HT1080 (cell line): Measurements from ENCODE around the gene TULP4.

GRCh38 chr6:157539955-157540458 is 159.0 kb downstream of the ZDHHC14 start:
RAMPAGE:
- cytosol, long total RNA = no peak
- long total RNA = no peak
- nucleus, long total RNA = no peak

GRCh38 chr6:157632798-157633330 is 190.2 kb upstream of the SNX9 start:
RAMPAGE:
- cytosol, long total RNA = no peak
- long total RNA = no peak
- nucleus, long total RNA = no peak

RAMPAGE:
- cytosol, long total RNA = no peak
- long total RNA = no peak
- nucleus, long total RNA = no peak
Measured at GRCh38 chr6:157652373-157653340, 170.4 kb upstream of the SNX9 start.

DNA sequence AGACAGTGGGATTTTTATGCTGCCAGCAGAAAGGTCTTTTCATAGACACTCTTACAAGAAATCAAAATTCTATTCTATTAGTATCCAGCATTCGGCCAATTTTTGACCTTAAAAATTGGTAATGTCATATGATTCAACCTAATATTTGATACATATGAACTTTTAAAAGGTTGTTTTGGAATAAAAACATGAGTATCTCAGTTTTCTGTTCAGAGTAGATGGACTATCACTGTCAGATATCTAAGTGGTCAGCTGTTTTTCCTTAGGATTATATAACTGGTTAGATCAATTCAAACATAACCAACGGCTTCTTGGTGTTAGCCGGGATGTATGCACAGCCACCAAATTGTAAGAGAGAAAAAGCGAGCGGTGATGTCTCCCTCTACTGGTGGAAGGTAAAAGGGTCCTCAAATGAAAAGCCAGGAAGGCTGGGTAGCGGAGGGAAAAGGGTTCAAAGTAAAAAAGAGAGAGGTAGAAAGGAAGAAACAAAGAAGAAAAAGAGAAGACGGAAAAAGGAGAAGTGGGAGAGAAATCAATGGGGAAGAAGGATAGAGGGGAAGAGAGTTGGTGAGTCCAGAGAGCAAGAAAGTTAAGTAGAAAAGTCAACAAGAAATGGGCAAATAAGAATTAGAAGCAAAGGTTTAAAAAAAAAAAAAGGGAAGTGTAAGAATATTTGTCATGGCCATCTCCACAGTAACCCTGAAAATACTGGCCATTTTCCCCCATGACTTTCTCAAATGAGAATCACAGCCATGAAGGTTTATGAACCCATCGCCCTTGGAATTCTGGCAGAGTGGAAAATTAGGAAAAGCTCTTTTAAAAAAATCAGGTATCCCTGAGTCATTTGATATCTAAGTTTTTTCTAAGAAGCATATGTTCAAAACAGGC is 155.8 kb upstream of the SNX9 start:
RAMPAGE:
- cytosol, long total RNA = no peak
- long total RNA = no peak
- nucleus, long total RNA = no peak

DNA sequence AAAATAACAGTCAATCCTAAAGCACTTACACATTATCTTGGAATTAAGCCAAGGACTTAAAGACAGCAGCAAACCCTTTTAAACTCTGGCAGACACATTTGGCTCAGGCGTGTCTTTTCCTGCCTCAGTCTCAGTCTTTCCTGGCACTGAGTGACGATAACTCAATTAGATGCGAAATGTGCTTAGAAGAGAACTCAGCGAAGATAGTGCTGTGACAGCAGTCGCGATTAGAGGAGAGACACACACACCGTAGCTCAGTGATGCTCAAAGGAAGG is 103.7 kb upstream of the SNX9 start:
RAMPAGE:
- cytosol, long total RNA = no peak
- long total RNA = no peak
- nucleus, long total RNA = no peak

GRCh38 chr6:157951782-157952251 is 29.8 kb upstream of the SYNJ2 start:
RAMPAGE:
- cytosol, long total RNA = no peak
- long total RNA = no peak
- nucleus, long total RNA = no peak

DNA sequence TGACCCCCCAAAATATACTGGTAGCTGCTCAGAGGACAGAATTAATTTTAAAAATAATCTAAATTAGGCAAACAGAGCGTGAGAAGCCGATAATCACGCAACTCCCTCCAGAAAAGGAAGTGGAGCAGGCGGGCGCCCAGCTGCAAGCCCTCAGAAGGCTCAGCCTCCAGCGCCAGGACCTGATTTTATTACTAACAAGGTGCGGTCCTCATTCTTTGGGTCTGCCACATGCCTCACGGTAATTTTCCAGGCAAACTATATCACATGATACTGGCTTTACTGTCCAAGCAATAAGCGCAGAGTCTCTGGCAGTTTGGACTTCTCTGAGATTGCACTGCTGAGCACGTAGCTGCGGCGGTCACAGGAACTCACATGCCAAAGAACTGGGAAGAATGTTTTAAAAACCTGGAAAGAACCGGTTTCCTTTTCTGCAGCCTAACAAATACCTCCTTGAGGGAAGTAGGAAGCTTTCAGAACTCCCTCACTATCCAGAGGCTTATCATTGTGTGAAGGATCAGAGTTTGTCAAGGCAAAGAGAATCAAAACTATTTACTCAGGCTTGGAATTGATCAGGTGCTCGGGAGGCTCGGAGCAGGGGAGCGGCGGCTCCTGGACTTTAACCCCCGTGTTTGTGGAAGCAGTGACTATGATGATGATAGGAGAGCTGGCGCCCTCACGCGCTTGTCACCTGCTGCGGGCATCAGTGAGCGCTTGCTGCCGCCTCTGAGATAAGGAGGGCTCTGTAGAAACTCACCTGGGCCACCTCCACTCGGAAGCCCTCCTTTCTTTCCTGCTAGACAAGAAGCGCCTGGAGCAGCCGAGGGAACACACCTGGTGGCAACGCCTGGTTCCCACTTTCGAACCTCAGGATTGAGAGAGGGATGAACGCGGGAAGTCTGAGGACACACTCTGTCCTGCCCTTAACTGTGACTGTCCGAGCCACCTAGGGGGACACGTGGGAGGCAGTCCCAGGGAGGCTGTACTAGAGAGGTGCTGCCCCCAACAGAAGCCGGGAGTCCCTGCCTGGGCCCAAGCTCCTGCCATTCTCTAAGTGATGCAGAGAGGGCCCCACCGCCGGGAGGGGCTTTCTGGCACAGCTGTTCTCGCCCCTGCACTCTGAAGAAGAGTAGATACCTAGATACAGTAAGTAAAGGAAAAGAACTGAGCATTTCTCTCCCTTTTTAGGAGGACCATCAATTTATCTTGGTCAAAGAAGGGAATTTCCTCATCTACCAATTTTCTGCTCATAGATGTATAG is 27.2 kb upstream of the SYNJ2 start:
RAMPAGE:
- cytosol, long total RNA = no peak
- long total RNA = no peak
- nucleus, long total RNA = no peak

DNA sequence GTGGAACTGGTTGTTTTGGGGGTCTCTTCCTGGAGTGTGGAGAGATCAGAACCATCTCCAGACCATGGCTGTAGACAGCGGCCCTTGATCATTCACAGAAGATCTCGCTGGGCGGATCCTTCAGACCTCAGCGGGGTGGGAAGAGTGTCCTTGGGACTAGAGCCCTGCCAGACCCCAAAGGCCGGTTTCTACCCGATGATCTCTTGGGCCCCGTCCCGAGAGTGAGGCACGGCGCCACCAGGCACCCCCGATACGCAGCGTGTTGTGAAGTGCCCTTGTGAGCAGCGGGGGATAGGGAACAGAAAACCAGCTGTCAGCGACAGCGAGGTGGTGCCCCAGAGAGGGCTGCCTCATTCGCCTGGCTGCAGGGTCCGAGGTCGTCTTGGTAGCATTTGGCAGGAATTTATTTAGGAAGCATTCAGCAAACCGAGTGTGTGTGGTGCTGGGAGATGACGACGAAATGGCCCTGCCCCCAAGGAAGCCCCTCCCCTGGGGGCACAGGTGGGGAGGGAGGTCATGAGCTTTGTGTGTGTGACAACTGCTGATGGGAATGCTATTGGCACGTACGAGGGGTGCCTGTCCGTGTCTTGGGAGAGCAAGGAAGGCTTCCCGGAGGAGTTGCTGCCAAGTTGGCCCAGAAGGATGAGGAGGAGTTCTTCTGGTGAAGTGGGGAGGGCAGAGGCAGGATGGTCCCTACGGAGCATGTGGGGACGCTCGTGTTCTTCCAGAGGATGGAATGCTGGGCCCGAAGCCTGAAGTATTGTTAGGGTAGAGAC is 45.7 kb downstream of the SYNJ2 start:
RAMPAGE:
- cytosol, long total RNA = no peak
- long total RNA = no peak
- nucleus, long total RNA = no peak

GRCh38 chr6:158042060-158043515 is 60.9 kb downstream of the SYNJ2 start:
RAMPAGE:
- cytosol, long total RNA = no peak
- long total RNA = no peak
- nucleus, long total RNA = no peak

DNA sequence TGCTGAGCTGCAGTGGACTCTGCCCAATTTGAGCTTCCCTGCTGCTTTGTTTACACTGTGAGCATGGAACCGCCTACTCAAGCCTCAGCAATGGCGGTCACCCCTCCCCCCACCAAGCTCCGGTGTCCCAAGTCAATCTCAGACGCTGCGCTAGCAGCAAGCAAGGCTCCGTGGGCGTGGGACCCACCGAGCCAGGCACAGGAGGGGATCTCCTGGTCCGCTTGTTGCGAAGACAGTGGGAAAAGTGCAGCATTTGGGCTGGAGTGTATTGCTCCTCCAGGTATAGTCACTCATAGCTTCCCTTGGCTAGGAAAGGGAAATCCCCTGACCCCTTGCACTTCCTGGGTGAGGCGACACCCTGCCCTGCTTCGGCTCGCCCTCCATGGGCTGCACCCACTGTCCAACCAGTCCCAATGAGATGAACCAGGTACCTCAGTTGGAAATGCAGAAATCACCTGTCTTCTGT is 15.4 kb downstream of the GTF2H5 start:
RAMPAGE:
- cytosol, long total RNA = no peak
- long total RNA = no peak
- nucleus, long total RNA = no peak

GRCh38 chr6:158312057-158313093 is at the start of gene TULP4:
Gene TULP4 (plus strand): TSS chr6:158312465.
RAMPAGE:
- cytosol, long total RNA = no peak
- long total RNA = no peak
- nucleus, long total RNA = no peak

DNA sequence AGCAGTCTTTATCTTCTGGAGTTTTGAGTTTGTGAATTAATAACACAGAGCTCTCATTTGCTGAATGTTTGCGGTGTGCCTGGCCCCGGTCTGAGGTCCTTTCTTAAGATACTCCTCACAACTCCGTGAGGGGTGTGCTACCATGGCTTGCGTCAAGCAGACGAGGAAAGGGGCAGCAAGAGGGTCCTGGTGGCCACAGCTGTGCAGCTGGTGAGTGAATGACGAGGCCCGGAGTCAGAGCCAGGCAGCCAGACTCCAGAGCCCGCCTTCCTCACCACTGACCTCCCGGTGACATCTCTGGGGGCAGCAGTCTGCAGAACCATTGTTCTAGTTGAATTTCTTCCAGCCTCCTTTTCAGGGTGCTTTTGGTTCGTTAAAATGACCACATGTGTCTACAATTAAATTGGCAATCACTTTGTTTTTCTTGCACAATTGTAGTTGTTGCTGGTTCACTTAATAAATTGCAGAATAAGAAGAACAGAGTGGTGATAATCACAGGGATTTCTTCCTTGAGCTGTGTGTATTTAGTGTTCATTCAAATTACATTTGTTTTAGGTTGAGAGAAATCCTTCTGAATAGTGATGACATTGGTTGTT is 96.3 kb downstream of the TULP4 start:
RAMPAGE:
- cytosol, long total RNA = no peak
- long total RNA = no peak
- nucleus, long total RNA = no peak

DNA sequence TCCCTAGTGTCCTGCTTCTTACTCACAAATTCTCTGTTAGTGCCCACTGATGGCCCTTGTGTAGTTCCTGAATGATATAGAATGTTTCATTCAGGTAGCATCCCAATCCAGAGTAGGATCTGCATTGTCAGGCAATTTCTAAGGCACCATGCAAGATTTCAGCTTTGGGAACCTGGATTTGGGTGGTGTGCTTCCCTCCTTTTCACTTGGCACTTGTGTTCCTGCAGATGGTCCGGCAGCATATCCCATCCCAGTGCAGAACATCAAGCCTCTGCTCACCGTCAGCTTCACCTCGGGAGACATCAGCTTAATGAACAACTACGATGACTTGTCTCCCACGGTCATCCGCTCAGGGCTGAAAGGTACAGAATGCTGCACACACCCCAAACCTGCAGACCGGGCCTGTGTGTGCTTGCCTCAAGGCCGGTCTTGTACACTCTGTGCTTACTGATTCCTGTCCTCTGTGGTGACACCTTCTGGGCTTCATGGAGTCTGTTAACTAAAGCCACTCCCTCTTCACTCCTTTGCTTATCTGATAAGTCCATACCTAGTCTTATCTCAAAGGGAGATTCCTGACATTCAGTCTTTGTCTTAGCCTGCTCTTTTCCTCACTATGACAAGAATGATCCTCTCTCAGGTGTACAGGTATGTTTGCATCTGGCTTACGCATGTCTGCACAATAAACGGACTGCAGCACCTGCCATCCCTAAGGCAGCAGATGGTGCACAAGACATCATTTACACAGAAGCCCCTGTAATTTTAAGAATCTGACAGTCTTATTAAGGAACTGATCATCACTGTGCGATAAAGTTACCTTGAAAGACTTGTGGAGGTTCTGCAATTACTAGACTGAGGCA is 107.8 kb upstream of the TMEM181 start:
RAMPAGE:
- cytosol, long total RNA = no peak
- long total RNA = no peak
- nucleus, long total RNA = no peak

RAMPAGE:
- cytosol, long total RNA = no peak
- long total RNA = no peak
- nucleus, long total RNA = no peak
Measured at GRCh38 chr6:158536892-158537638, 22.8 kb upstream of the TMEM181 start.

RAMPAGE:
- cytosol, long total RNA = no peak
- long total RNA = no peak
- nucleus, long total RNA = no peak
Measured at GRCh38 chr6:158596739-158597720, 37.1 kb downstream of the TMEM181 start.

DNA sequence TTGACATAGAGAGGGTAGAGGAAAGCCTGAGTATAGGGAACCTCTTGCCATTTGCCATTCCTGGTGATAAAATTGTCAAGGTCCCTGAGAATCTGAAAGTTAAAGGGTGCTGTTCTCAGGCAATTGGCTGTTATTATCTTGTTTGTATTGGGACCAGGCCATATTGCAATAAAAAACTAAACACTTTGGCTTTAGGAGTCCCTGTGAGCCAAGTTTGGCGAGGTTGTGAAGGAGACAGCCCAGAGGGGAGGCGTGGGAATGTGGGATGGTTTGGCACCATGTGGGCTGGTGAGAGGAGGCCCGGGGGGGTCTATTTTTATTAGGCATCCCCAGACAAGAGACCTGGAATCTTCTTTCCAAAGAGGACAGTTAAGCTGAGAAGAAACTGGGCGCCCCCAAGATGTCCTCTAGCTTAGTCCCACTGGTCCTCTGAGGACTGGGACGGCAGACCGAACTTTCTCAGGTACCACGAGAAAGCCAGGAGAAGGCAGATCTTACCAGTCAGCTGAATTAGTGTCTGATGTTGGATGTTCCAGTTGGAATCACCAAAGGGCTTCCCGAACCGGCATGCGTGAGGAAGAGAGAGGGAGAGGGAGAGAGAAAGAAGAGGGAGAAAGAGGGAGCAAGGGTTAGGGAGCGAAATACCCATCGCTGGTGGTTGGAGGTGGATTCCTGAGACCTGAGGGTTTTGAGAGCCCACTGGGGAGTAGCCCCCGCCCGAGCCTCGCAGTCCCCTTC is 24.5 kb downstream of the DYNLT1 start:
RAMPAGE:
- cytosol, long total RNA = no peak
- long total RNA = no peak
- nucleus, long total RNA = no peak

GRCh38 chr6:158626836-158627808 is 17.4 kb downstream of the DYNLT1 start:
RAMPAGE:
- cytosol, long total RNA = no peak
- long total RNA = no peak
- nucleus, long total RNA = no peak

DNA sequence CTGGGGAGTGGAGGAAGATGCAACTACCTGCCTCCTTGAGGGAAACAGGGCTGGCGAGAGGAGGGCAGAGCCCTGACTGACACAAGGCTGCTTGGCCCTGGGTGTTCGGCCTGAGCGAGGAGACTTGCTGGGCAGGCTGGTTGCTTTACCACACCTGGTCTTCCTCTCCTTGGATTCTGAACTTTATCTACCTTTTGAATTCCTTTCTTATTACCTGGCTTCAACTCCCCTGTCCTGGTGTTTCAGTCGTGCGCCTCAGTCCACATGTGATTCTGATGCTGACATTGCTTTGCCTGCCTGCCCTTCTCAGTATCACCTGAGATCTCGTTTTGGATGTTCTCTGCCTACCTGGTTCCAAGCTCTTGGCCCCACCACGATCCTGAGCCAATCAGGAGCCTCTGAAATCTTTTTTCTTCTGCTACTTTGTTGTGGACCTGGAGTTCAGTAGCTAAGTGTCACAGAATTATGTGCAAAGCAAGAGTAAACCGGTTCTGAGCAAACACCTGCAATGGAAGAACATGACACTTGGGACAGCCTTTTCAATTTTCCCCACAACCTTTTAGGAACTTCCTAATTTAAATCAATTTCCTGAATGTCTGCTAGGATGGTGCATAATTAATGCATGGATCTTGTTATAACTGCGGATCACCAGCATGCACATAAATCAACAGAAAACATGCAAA is 2.1 kb upstream of the DYNLT1 start:
RAMPAGE:
- cytosol, long total RNA = no peak
- long total RNA = no peak
- nucleus, long total RNA = no peak

GRCh38 chr6:158706956-158707606 is 57.2 kb downstream of the SYTL3 start:
RAMPAGE:
- cytosol, long total RNA = no peak
- long total RNA = no peak
- nucleus, long total RNA = no peak

RAMPAGE:
- cytosol, long total RNA = no peak
- long total RNA = no peak
- nucleus, long total RNA = no peak
Measured at GRCh38 chr6:158711052-158711837, 61.4 kb downstream of the SYTL3 start.